SJSA1 (cell line): Measurements from ENCODE around the gene ZNF770.

- RAMPAGE, long total RNA = no peak
Observed at GRCh38 chr15:34988142-34988983, at the start of gene ZNF770. TSS of gene ZNF770 (minus strand) at chr15:34988287.

DNA sequence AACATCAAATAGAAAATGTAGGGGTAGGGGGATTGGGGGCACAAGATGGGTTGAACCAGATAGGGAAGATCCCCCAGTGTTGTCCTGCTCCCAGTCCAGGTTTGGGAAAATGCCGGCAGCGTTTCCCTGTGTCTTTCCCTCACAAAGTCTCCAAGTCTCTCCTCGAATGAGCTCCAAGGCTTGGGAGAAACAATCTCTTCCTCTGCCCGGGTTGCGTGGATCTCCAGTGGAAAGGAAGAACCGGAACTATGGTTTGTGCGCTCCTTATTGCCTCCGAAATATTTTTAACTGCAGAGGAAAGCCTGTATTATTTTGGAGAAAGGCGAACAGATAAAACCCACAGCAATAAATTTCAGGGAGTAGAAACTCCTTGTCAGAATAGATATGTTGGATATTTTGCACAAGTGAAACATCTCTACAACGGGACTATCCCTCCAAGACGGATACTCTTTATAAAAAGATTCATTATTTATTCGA is 4.1 kb downstream of the NANOGP8 start:
- RAMPAGE, long total RNA = no peak

- RAMPAGE, long total RNA = no peak
Observed at GRCh38 chr15:35308851-35309398, 223.8 kb upstream of the NANOGP8 start.

- RAMPAGE, long total RNA = no peak
Observed at GRCh38 chr15:35361980-35362761, 183.8 kb downstream of the DPH6 start.

DNA sequence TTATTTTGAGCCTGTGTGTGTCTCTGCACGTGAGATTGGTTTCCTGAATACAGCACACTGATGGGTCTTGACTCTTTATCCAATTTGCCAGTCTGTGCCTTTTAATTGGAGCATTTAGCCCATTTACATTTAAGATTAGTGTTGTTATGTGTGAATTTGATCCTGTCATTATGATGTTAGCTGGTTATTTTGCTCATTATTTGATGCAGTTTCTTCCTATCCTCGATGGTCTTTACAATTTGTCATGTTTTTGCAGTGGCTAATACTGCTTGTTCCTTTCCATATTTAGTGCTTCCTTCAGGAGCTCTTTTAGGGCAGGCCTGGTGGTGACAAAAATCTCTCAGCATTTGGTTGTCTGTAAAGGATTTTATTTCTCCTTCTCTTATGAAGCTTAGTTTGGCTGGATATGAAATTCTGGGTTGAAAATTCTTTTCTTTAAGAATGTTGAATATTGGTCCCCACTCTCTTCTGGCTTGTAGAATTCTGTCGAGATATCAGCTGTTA is 156.2 kb downstream of the DPH6 start:
- RAMPAGE, long total RNA = no peak

GRCh38 chr15:35492087-35492692 is 53.8 kb downstream of the DPH6 start:
- RAMPAGE, long total RNA = no peak

- RAMPAGE, long total RNA = no peak
Observed at GRCh38 chr15:35690414-35691225, 144.7 kb upstream of the DPH6 start.

- RAMPAGE, long total RNA = no peak
Observed at GRCh38 chr15:36047186-36047816, 501.3 kb upstream of the DPH6 start.

GRCh38 chr15:36580309-36580588 is 823 bp downstream of the CDIN1 start:
- RAMPAGE, long total RNA = no peak

- RAMPAGE, long total RNA = no peak
Observed at GRCh38 chr15:36985031-36986038, 115.0 kb downstream of the MEIS2 start.

DNA sequence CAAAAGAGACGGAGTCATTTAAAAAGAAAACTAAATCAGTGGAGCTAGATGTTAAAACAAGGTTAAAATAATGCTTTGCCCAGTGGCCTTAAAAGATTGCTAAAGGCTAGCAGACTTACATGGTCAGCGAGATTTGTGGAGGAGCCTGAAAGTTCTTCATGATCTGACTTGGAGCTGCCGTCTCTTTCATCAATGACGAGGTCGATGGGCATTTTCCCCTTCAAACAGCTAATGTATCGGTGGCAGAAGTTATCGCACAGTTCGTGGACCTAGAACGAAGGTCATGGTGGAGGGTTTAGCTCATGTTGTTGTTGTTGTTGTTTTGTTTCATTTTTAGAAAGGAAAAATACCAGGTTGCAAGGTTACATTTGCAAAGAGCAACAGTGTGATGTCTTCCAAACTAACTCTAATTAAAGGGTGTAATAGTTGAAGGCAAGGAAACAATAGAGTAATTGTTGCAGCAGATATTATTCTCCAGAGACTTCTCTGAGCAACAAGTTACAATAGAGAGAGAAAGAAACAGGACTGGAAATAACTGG is 6.8 kb downstream of the MEIS2 start:
- RAMPAGE, long total RNA = no peak

- RAMPAGE, long total RNA = no peak
Observed at GRCh38 chr15:37098893-37099854, 1.2 kb downstream of the MEIS2 start.

DNA sequence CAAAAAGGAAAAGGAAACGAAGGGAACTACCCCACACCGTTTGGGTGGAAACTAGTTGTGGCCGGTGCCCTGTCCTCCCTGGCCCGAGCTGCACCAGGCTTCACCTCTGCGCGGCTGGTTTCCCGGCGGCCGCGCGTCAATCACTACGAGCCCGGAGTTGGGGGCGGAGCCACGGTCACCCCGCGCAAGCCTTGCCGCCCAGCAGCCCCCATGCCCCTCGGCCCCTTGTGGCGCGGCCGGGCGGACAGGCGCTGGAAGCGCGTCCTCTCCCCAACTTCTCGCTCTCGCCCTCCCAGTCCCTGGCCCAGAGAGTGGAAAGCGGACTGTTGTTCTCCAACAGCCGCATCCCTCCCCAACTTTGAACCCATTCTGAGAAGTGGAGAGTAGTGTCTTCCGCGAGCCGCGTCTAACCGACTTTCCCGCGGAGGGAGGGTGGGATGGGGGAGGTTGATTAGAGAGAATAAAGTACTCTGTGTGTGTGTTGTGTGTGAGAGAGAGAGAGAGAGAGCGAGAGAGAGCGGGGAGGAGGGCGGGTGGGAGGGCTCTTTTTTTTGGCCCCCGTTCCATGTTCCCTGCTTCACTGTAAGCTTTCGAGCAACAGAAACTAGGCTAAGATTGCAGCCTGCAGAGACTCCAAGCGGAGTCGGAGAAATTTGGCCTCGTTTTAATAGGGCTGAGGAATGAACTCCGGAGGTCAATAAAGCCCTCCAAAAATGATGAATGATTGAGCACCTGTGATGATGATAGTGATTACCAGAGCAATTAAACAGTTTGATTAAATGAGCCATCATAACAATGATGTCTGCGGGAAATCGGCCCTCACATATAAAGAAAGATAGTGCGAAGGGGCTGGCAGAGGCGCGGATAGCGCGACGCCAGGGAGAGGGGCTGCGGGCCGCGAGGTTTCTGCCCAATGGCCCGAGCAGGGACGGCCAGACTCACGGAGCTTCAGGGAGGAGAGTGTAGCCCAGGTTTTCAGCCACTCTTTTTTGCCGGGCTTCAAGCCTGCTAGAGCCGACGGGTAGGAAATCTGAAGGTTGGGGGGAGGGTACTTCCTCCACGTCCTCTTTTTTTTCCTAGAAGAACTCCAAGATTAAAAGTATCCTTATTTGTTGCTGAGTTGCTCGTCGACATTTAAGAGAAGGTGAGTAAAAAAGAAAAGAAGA is 1.7 kb upstream of the MEIS2 start:
- RAMPAGE, long total RNA = no peak

DNA sequence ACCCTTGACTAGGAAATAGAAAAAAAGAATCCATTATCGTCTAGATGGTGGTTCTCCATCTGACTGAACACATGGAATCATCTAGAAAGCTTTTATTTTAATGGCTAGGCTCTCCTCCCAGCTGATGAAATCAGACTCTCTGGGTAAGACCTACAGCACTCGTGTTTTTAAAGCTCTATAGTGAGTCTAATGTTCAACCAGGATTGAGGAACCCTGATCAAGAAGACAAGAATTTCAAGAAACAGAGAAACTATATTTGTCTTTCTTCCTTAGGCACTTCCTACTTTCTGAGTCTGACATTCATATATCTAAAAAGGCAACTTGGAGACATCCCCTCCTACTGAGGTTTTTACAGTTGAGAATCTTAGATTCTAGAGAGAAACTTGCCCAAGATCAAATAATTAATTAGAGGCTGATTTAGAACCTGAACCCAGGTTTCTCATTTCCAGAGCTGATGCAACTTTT is 118.8 kb downstream of the TMCO5A start:
- RAMPAGE, long total RNA = no peak

DNA sequence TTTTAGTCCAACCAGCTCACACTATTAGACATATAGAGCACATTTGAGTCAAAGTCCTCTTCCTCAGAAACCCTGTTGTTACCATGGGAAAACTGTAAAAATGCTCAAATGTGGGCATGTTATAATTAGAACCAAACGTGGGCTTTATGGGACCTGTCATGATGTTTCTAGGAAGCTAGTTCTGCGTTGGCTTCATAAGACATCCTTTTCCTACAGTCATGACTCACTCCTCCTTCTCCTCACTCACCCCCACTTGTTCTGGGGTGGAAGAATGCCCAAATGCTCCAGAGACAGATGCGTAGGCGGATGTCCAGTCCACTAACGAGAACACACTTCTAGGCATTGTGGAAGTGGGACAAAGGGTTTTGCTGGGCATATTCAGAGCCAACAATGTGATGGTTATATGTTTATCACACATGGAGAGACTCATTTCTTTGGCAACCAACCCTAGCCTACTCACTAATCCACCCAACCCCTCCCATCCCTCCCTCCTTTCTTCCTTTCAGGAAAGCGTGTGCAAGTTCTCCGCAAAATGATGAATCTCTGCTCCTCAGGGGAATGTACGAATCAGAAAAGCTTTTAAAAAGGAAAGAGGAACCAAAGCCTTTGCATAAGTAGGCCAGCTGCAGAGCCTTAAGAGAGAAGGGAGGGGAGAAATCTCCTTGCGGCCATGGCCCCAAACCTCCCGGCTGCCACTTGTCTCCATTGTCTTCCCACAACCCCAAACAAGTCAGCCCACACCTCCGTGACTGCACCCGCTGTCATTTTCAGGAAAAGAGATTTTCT is 123.0 kb upstream of the SPRED1 start:
- RAMPAGE, long total RNA = no peak

- RAMPAGE, long total RNA = no peak
Observed at GRCh38 chr15:38251763-38252062, 923 bp upstream of the SPRED1 start.

GRCh38 chr15:38307148-38307858 is 54.7 kb downstream of the SPRED1 start:
- RAMPAGE, long total RNA = no peak

DNA sequence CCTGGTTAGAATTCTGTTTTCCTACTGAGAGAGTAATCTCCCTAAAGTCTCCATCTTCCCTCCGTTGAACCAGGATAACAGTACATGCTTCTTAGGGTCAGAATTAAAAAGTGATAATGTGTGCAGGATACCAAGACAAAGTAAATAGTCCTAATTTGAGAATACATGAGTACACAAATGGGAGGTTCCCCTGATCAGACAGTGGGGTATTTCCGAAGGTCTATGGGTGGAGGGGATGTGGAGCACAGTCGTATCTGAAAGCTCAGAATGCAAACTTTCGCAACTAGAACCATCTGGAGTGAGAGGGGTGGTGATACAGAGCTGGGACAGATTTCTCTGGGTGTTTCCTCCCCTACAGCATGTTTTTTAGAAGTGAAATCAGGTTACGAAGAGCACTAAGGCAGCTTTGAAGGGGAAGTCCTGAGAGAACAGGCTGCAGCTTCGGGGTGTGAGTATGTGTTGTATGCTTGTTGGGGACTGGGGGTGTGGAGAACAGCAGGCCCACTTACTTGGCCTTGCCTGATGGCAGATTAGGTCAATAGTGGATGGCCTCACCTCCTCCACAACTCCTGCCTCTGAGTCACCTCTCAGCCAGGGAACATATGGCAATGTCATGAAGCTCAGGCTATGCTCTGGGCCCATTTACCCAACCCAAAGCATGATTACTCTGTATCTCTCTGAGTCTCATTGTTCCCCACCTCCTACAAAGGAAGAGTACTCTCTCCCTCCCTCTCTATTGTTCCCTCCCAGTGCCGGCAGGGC is 107.1 kb upstream of the RASGRP1 start:
- RAMPAGE, long total RNA = no peak

DNA sequence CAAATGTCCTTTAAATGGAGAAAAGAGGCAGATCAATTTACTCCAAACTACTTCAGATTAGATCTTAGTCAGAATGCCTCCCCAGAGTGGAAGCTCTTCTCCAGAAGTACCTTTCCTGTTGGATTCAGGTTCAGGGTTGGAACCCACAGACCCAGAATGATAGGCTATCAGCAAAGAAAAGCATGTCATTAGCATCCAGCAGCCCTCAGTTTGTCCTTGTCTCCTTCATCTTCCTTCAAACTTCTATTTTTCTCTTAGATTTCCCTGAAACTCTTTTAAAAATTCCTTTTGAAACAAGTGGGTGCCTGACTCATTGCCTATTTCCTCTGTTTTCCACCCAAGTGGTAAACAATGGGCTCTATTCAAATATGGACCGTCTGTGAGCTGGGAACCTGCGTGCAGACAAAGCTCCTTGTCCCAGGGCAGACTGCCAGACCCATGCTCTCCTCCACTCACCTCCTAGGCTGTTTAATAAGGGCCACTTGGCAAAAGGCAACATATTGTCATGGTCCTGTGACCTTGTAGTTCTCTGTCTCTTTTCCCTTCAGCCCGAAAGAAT is 332.8 kb upstream of the THBS1 start:
- RAMPAGE, long total RNA = no peak

DNA sequence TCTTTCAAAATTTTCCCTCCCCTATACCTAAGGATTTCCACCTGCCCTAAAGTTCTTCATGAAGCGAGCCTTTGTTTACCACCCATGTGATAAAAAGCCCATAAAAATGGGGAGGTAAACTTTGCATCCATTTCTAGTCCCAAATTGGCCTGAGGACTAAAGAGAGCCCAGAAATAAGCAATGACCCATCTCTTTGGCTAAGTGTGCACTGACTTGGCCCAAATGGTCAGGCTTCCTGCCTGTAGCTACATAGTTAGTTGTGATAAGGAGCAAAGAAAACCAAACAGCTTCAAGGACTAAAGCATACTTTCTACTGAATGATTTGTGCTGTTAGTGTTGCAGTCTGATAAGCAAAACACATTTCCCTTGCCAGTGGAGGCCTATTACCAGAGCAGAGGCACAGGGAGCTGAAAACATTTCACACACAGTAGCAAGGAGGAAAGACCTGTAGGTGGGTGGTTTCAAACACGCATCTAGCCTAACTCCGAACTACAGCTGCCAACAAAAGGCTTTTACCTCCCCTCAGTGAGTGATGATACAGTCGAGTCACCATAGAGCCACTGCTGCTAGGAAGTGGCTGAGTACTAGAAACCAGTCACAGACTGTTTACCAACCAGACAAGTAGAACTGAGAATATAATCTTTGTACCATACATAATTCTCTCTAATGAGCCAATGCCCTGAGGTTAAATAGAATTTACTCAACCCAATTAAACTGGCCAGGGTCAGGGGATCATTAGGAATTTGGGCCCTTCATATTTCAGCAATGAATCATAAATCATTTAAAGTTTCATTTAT is 222.4 kb upstream of the THBS1 start:
- RAMPAGE, long total RNA = no peak